Skeletal muscle cell (primary cell): ENCODE data around the gene LIX1L.

GRCh38 chr1:145886517-145887131 is 958 bp upstream of the ANKRD35 start:
- RRBS, result no CpG with 5 or more reads among the region's 17 CpGs

DNA sequence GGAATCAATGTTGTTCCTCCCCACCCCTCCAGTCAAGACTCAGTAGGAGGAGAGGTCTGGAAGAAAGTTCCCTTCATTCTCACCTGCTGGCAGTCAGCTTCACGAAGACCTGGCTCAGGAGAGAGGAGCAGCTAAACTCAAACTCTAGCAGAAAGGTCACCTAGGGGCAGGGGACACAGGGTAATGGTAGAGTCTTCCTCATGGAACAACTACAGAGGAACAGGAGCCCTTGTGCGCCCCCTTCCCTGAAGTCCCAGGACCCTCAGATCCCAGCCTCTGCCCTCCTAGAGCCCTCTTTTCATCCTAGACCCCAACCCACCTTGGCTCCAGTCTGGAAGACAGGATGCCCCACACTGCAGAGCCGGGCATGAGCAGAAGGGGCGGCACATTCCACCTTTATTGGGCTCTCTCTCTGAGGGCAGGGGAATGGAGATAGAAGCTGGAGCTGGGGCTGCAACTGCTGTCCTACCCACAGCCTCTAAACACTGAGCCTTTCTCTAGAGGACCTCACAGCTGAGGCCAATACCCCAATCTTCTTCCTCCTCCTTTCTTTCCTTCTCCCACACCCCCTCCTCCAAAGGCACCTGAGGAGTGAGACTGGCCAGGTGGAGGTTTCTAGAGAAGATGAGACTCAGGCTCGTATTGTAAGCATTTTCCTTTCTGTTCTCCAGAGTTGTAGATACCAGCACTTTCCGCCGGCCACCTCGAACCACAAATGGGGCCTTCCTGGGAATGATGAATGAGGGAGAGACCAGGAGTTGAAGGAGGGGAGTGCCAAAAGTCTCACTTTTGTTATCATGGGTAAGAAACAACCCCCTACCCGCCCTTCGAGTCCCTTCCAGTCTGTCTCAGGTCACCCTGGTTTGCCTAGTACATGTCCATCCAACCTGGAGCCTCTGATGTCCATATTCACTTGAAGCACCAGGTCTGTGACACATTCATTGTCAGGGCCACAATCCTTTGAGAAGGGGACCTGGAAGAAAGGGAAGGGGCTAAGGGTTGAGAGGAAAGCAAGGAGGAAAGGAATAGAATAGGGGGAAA is 11.6 kb upstream of the ANKRD35 start:
- RRBS, result no CpG with 5 or more reads among the region's 10 CpGs

DNA sequence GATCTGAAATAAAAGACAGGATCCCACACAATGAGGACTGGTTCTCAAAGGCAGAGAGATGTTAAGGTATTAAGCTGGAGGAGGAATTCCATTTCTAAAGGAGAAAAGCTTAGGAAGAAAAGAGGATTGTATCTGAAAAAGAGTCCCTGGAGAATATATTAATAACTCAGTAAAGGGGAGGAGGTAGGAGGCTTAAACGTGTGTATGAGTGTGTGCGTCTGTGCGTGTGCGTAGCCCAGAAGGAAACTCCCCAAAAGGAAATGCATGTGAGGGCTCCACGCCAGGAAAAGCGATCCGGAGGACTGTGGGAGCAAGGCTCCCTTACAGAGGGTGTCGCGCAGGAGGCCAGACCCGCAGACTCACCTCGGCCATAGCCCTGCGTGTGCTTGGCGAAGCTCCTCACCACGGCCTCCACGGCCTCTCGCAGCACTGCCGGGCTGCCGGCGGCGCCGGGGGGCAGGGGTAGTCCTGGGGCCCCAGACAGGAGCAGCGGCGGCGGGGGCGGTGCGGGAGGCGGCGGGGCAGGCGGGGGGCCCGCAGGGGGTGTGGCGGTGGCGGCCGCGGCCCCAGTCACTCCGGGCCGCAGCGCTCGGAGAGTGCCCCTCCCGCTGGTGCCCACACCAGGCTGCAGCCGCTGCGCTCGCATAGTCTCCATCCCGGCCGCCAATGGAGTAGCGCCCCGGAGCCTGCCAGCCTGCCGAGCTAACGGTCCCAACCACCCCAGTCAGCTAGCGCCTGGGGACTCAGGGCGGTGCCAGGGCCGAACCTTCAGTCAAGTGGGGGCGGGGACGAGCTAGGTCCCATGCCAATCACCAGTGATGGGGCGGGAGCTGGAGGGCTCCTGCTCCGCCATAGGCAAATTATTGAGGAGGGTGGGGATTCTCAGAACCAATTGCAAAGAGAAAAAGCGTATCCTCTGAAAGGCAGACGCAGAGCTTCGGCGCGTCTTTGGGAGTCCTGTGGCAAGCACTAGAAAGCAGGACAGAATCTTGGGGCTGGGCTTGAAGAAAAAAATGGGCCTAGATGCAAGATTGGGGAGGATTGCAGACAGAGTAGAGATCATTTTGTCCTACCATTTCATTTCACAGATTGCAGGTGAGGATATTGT is at the start of gene LIX1L:
LIX1L (minus strand) TSS at position 745 of the 1,108 bp plus-strand sequence.
- RRBS, result 2% methylated on average over 9 of the region's 60 CpGs

DNA sequence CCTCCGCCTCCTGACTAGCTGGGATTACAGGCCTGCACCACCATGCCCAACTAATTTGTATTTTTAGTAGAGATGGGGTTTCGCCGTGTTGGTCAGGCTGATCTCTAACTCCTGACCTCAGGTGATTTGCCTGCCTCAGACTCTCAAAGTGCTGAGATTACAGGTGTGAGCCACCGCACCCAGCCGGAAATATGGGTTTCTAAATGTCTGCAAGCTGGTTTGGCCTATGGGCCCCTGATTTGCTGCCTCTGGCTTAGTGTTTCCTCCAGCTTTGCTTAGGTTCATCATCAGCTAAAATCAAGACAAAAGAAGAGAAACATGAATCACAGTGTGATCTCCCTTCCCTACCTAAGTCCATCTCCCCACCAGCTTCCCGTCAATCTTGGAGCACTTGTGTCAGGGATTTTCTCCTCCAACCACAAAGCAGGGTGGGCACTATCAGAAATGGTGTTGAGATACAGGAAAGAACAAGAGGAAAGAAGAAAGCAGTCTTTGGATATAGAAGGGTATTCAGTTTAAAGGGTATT is 11.9 kb downstream of the TXNIP start:
- RRBS, result no CpG with 5 or more reads among the region's 6 CpGs

DNA sequence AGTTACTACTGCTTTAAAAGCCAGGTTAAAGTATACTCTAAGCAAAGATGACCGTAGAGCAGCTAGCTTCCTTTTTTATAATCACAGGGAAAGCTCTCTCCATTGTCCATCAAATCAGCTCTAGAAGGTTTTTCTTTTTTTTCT is 3.3 kb downstream of the TXNIP start:
- RRBS, result no CpG with 5 or more reads among the region's 1 CpG

GRCh38 chr1:146032694-146033196 is 11.2 kb upstream of the HJV start:
- RRBS, result no CpG with 5 or more reads among the region's 4 CpGs

GRCh38 chr1:146386925-146387781 is 42.6 kb upstream of the PPIAL4H start:
- RRBS, result no CpG with 5 or more reads among the region's 37 CpGs

DNA sequence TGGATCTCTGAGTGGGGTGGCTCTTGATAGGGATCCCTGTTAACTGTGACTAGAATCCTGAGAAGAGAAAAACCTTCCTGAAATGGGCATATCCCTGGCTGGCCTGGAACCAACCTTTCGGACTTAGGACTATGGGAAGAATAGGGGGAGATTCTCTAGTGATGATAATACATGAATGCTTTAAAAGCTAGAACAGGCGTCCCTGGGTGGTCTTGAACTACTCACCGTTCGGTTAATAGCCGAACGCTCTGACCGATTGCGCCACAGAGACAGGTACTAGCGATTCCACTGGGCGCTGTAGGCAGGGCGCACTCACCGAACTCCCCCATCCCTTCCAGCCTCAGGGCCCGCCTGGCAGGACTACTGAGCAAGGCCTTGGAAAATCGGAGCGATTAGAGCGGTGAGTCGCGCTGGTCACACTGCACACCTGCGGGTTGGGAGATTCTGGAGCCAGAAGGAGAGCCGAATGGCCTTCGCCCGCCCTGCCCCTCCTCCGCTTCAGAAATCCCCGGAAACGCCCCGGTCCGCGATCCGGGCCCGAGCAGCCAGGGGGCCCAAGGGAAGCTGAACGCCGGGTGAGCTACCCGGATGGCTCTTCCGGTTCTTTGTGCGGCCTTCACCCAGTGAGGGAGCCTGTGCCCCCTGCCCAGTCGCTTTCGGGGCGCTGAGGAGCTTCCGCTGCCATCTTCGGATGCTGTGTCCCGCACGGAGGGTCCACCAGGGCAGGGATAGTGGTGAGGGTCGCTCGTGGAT is 142.0 kb upstream of the PPIAL4H start:
- RRBS, result no CpG with 5 or more reads among the region's 44 CpGs

DNA sequence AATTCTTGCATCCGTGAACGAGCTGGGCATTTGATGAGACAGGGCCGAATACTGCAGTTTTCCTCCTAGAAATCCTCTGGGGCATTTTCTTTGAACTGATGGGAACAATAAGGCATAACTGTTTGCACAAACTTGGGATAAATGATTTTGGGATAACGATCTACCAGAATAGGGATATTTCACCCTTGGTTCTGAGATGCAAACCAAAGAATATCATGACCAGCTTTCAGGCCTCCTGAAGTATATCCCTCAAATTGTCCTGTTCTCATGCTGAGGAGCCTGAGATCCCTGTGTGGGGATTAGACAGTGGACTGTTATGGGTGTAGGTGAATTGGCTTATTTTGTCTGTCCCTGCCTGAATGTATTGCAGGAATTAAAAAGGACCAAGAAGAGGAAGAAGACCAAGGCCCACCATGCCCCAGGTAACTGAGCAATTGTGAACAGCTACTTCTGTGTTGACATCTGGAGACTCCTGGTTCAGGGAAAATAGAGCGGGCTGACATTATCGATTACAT is 48.8 kb downstream of the NBPF12 start:
- RRBS, result no CpG with 5 or more reads among the region's 6 CpGs

DNA sequence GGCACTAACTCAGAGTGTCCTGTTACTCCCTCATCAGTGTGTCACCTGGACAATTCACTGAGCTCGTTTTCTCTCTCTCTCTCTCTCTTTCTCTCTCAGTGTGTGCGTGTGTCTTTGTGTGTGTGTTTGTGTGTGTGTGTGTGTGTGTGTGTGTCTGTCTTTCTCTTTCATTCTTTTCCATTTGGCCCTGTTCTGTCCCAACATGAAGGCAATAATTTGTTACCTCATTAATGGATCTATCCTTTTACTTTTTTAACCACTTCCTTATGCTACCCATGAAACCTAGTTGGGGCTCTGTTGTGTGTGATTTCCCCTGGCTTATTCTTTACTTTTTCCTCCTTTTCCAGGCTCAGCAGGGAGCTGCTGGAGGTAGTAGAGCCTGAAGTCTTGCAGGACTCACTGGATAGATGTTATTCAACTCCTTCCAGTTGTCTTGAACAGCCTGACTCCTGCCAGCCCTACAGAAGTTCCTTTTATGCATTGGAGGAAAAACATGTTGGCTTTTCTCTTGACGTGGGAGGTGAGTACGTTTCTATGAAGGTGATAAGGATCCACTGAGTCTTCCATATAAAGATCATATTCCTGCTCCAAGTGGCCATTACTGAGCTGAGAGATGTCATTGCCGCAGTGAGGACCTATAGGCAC is 49.6 kb downstream of the NBPF12 start:
- RRBS, result no CpG with 5 or more reads among the region's 5 CpGs

DNA sequence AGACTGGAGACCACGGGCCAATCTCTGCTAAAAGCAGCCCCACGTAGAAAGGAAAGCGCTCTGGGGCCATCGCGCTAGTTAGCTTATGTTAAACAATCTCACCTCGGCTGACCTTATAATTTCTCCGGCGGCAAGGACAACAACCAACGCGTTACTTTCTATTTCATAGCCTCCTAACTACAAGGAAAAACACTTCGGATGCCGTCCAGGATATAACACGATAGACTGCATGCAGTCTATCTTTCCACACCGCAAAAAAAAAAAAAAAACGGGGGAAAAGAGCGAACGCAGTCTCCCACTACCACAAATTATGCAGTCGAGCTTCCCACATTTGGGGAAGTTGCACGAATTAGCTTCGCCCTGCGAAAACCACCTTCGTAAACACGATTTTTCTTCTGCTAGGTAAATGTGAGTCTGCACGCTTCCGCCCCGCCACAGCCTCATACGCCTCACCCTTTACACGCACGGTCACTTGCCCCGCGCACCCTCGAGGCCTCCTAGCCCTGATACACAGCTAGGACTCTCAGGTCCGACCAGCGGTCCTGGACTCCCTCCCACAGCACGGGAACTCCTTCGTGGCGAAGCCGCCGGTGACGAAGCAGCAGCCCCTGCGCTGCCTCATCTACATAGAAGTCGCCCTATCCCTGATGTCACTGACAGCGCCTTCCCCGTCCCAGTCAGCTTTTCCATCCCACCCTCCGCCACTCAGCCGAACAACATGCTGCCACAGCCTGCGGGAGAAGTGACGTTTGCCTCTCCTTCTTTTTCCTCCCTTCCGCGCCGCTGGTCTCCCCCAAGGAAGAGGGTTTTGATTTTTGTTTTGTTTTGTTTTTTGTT is 87.7 kb downstream of the PRKAB2 start:
- RRBS, result no CpG with 5 or more reads among the region's 51 CpGs

- RRBS, result no CpG with 5 or more reads among the region's 1 CpG
Observed at GRCh38 chr1:147110027-147110401, 62.3 kb downstream of the PRKAB2 start.

GRCh38 chr1:147171439-147172031 is 735 bp downstream of the PRKAB2 start:
- RRBS, result no CpG with 5 or more reads among the region's 19 CpGs

- RRBS, result no CpG with 5 or more reads among the region's 1 CpG
Observed at GRCh38 chr1:147269779-147270091, 27.3 kb downstream of the CHD1L start.

DNA sequence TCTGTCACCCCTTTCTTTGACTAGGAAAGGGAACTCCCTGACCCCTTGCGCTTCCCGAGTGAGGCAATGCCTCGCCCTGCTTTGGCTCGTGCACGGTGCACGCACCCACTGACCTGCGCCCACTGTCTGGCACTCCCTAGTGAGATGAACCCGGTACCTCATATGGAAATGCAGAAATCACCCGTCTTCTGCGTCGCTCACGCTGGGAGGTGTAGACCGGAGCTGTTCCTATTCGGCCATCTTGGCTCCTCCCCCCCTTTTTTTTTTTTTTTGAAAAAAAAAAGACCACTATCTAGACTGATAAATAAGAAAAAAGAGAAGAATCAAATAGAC is 85.0 kb downstream of the CHD1L start:
- RRBS, result no CpG with 5 or more reads among the region's 14 CpGs

GRCh38 chr1:147402700-147403120 is 138.6 kb upstream of the BCL9 start:
- RRBS, result no CpG with 5 or more reads among the region's 9 CpGs

DNA sequence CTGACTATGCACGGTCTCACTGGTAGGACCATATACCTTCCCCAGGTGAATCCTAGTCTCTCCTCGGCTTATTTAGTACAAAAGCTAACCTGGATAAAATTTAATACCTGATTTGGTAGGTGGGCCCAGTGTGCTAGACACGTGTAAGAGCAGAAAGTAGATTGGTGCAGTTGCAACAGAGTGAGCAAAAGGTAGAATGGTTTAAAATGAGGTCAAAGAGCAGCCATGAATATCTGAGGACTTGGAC is 61.5 kb upstream of the BCL9 start:
- RRBS, result no CpG with 5 or more reads among the region's 3 CpGs

GRCh38 chr1:147517734-147518115 is 23.6 kb upstream of the BCL9 start:
- RRBS, result no CpG with 5 or more reads among the region's 9 CpGs

DNA sequence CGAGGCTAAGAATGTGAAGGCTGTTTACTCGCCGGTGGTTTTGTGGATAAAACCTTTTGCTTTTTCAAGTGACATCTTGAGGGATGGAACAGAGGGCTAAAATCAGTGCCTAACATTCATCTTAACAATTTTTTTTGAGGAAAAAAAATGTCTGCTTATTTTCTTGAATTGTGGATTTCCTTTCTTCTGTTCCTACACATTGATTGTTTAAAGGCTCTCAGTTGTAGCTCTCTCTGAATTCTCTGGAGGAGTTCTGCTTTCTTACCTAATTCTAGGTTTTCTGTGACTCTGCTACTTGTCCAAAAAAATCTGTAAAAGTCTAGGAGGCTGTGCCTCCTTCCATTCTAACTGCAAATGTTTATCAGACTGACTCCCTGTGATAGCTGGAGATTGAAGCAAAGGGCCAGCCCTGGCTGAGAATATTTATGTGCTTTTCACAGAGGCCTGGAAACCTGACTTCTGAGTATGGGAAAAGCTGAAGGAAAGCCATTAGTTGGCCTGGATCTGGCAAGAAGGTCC is 1.8 kb downstream of the BCL9 start:
- RRBS, result no CpG with 5 or more reads among the region's 3 CpGs

- RRBS, result 29% methylated on average over 2 of the region's 21 CpGs
Observed at GRCh38 chr1:147586790-147587731, 45.8 kb downstream of the BCL9 start.